Osteocyte (in vitro differentiated cells): ENCODE measurements around the gene B4GALT6.

GRCh38 chr18:31354655-31355360 lies 21.8 kb upstream of the DSG4 start:
- PRO-cap, result no peak

DNA sequence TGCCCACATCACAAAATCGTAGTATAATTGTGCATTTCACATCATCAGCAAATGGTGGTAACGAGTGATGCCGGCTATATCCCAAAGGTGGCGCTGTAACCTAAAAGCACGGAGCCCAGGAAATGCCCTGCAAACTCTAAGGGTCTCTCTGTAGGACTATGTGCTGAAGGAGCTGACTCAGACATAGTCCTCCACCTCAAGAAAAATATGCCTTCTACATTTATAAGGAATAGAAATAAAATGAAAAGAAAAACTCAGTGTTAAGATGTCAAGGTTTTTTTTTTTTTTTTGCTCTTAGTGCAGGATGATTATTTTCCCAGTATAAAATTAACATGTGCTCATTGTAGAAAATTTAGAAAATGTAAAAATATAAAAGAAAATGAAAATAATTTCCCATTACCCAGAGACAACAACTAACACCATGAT lies 23.0 kb upstream of the DSG3 start:
- PRO-cap, result no peak

DNA sequence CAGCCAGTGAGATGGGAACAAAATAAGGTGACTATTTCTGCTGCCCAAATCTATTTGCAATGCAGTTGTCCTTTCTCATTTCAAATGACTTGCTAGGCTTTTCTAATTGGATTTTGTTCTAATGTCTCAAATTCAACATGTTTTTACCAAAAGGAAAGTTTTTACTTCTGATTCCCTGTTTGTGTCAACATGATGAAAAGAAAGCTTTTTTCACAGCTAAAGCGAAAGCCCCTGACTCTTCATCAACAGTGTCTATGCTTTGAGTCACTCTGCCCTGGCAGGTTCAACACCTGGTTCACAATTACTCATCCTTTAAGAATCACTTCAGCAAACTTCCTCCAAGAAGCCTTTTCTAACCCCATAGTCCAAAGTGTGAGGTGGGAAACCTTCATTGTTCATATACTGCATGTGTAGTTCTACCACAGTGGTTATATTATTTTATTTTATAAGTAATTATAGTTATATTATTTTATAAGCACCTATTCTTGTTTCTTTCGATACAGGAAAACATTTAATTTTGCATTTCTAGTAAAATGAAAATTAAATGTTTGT lies 7.6 kb upstream of the DSG2 start:
- PRO-cap, result no peak

GRCh38 chr18:31684453-31685053 lies at the start of gene B4GALT6:
Gene B4GALT6 (minus strand): TSS chr18:31684581.
- PRO-cap, result no peak

- PRO-cap, result no peak
Measured at GRCh38 chr18:31941903-31942259, 1.0 kb downstream of the TRAPPC8 start.

GRCh38 chr18:31954324-31954804 lies 11.4 kb upstream of the TRAPPC8 start:
- PRO-cap, result no peak

GRCh38 chr18:31982948-31983591 lies 35.6 kb upstream of the RNF125 start:
- PRO-cap, result no peak

DNA sequence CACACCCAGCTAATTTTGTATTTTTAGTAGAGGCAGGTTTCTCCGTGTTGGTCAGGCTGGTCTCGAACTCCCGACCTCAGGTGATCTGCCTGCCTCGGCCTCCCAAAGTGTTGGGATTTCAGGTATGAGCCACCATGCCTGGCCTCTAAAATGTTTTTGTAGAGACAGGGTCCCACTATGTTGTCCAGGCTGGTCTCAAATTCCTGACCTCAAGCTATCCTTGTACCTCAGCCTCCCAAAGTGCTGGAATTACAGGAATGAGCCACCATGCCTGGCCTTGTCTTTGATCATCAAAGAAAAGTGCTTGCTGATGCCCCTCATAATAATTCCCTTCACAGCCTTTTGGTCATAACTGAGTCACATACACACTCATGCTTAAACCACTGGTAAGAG lies 5.0 kb upstream of the RNF138 start:
- PRO-cap, result no peak

DNA sequence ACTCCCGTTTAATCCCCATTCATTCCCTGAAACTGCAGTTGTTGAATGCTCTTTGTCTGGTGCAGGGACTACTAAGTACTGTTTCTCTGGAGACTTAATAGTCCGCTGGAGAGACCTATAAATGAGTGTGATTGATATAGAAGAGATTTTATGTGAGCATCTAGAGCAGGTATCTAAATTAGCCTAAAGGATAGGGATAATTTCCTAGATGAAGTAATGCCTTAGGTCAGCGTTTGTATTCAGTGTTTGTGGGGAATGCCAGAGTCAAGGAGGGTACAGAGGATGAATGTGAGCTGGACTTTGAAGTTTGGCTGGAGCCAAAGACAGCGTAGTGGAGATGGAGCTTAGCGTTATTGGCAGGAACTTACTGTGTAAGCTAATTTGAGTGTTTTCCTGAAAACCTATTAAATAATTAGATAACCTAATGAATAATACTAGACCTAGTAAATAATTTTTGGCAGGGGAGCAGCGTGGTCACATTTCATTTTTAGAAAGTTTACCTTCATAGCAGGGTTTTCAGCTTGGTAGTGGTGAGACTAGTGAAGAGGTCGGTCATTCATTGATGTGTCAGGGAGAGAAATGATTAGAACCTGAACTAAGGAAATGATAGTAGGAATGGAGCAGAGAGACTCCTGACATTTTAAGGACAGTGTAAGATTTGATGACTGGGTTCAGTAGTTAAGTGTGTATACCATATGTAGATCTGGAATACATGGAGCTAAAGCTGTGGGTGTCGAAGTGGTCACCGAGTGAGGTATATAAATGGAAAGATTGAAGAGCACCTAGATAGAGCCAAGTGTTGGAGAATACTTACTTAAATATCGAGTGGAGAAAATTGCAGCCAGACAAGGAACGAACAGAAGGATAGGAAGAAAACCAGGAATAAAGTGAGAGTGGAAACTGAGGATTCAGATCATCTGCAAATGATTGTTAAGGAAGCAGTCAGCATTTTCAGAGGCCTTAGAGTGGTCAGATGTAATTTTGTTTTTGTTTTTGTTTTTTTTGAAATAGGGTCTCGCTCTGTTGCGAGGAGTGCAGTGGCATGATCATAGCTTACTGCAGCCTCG lies 4.4 kb downstream of the RNF138 start:
- PRO-cap, result no peak

DNA sequence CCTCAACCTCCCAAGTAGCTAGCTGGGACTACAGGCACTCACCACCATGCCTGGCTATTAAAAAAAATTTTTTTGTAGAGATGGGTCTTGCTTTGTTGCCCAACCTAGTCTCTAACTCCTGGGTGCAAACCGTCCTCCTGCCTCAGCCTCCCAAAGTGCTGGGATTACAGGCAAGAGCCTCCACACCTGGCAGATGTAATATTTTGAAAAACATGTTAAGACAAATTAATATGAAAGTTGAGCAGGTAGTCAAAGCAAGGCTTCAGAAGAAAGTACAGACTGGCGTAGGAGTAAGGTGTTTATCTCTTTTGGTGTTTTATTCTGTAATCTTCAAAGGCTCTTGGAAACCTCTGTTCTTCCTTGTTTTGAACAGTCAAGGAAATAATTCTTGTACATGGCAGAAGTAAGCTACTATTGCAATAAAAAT lies 5.2 kb downstream of the RNF138 start:
- PRO-cap, result no peak

DNA sequence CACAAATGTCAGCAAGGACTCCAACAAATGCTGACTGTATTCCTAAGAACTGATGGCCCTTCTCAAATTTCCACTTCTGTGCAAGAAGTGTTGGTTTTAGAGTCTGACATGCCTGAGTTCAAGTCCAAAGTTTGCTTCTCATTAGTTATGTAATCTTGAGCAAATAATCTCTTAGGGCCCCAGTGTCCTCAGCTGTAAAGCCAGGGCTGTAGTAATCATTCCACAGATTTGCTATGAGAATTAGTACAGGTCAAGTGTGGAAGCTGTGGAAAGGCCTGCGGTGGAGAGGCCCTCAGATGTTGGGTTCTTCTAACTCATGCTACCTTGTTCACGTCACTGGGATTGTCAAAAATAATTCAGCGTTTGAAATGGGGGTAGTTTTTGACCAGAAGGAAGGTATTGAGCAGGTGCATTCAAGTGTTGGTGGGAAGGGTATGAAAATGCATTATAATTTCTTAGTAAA lies 23.9 kb downstream of the MEP1B start:
- PRO-cap, result no peak

GRCh38 chr18:32269845-32270680 lies 80.2 kb downstream of the MEP1B start:
- PRO-cap, result no peak

- PRO-cap, result no peak
Measured at GRCh38 chr18:32511574-32511975, 40.9 kb upstream of the GAREM1 start.

- PRO-cap, result no peak
Measured at GRCh38 chr18:32730482-32731214, 42.2 kb downstream of the KLHL14 start.

GRCh38 chr18:32768787-32769262 lies 4.0 kb downstream of the KLHL14 start:
- PRO-cap, result no peak

DNA sequence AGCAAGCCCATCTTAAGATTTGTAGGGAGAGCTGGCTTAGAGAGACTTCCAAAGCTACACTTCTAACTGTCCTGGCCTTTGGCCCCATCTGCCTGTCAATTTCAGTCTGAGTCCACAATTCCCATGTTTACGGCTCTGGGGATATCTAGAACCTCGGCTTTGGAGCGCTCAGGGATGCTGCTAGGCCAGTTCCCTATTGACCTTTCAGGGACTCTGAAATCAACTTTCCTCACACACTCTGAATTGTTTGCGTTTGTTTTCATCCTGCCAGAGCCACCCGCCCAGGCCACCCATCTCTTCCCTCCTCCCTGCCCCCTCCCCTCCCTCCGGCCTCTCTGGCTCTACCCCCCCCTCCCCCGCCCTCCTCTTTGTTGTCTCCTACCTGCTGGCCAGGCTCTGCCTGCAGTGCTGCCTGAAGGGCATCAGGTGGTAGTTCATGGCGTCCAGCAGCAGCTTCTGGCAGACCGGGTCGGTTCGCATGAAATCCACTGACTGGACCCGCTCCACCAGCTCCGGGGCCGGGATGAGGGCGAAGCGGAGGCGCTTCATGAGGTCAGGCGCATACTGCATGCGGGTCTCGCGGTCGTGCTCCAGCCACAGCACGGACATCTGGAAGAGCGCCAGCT lies 3.4 kb downstream of the KLHL14 start:
- PRO-cap, result no peak

DNA sequence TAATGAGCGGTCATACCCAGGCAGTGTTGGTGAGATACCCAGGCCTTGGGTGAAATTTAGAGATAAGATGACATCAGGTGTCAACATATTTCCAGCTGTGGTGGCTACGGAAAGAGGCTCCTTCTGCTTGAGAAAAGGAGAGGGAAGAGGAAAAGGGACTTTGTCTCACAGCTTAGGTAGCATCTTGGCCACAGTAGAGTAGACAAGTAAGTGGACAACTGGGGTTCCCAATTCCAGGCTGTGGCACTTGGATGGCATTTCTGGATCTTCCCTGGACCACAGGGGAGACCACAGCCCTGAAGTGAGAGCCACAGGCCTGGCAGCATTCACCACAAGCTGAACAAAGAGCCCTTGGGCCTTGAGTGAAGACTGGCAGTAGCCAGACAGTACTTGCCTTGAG lies 226.0 kb upstream of the KLHL14 start:
- PRO-cap, result no peak

DNA sequence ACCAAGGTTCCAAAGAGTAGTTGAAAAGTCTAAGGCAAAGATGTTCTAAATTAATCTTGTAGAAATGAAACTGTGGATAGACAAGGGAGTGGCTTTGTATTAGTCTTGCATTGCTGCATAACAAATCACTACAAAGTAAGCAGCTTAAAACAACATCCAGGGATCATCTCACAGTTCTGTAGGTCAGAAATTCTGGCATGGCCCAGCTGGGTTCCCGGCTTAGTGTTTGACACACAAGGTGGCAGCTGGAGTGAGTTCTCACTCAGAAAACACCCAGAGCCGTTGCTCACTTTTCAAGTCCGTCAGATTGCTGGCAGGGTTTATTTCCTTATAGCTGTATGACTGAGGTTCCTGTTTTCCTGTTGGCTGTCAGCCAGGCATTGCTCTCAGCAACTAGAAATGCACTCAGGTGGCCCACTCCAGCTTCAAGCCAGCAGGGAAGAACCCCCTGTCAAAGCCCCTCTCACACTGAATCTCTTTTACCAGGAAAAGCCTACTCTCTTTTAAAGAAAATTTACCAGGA lies 324.2 kb downstream of the CCDC178 start:
- PRO-cap, result no peak

DNA sequence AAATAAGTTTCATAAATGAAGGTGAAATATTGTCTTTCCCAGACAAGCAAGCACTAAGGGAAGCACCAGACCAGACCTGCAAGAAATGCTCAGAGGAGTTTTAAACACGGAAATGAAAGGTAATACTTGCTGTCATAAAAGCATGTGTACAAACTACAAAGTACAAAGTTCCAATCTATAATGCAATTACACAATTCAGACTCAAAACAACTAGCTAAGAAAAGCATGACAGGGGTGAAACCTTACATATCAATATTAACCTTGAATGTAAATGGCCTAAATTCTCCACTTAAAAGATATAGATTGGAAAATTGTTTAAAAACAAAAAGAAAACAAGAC lies 45.0 kb upstream of the ASXL3 start:
- PRO-cap, result no peak

DNA sequence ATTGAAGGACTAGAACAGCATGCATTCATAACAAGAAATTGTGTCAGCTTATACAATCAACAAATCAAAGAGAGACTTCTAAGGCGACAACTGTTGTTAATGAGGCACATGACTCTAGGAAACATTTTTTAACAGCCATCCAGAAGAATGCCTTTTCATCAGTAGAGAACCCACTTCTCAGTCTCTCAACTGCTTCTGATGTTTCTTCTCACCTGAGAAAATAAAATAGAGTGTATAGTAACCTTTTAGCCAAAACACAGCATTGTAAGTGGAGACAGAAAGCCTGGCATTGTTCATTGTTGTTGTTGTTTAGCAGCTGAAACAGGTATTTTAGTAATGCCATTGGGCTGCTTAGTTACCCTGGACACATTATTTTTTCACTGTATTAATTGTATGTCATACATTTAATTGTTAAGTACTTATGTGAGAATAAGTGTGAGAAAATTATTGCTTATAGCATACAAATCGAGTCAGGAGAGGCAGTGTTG lies 45.0 kb upstream of the NOL4 start:
- PRO-cap, result no peak